Pericardium fibroblast (primary cell): ENCODE data around the genes NKX6-2, CFAP46, VENTX and ADAM8.

GRCh38 chr10:132774121-132775064 lies 11.6 kb downstream of the NKX6-2 start:
- RAMPAGE, long total RNA, result no peak

GRCh38 chr10:132782409-132783652 lies 3.1 kb downstream of the NKX6-2 start:
- RAMPAGE, long total RNA, result no peak

GRCh38 chr10:132783656-132784554 lies 2.0 kb downstream of the NKX6-2 start:
- RAMPAGE, long total RNA, result no peak

DNA sequence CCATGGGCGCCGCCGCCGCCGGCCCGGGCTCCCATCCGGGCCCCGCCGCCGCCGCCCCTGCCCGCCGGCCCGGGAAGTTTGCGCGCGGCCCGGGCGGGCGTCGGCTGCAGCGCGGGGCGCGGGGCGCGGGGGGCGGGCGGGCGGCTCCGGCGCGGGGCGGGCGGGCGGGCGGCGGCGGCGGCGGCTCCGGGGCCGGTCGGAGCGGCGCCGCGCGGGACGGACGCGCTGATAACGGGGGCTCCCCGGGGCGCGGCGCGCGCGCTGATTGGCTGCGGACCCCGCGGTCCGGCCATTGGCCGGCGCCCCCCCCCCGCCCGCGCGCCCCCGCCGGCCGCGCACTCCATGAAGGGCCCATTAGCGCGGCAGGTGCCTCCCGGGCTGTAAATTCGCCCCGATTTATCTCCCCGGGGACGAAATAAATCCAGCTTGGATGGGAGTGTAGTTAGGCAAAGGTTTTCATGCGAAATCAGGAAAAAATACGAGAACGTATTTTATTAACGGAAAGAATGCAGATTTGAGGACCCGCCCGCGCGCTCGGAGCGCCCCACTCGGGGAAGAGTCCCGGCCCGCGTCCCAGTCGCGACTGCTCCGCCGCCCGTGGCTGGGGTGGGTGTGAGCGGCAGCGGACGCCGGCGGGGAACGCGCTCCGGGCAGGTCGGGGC lies at the start of gene NKX6-2:
TSS of gene NKX6-2 (minus strand) at position 203 of the 662 bp plus-strand sequence.
- RAMPAGE, long total RNA, result no peak

DNA sequence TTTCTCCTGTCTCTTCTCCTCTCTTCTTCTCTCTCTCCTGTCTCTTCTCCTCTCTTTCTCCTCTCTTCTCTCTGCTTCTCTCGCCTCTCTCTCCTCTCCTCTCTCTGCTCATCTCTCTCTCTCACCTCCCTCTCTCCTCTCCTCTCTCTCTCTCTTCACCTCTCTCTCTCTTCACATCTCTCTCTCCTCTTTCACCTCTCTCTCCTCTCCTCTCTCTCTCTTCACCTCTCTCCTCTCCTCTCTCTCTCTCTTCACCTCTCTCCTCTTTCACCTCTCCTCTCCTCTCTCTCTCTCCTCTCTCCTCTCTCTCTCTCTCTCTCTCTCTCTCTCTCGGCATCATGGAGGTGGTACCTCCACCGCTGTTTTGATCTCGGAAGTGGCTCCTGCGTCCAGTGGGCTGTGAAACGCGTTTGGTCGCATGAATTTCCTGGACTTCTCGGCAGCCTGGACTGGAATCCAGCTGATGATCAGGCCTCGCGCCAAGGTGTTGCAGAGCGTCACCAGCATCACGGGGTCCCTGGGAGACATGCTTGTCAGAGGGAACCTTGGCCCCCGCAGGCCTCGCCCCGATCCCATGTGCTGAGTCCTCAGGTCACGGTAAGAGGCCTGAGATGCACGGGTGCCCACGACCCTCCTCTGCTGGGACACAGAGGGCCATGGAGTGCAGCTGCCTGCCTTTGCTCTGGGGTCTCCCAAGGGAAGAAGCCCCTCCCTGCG lies 29.9 kb downstream of the CFAP46 start:
- RAMPAGE, long total RNA, result no peak

DNA sequence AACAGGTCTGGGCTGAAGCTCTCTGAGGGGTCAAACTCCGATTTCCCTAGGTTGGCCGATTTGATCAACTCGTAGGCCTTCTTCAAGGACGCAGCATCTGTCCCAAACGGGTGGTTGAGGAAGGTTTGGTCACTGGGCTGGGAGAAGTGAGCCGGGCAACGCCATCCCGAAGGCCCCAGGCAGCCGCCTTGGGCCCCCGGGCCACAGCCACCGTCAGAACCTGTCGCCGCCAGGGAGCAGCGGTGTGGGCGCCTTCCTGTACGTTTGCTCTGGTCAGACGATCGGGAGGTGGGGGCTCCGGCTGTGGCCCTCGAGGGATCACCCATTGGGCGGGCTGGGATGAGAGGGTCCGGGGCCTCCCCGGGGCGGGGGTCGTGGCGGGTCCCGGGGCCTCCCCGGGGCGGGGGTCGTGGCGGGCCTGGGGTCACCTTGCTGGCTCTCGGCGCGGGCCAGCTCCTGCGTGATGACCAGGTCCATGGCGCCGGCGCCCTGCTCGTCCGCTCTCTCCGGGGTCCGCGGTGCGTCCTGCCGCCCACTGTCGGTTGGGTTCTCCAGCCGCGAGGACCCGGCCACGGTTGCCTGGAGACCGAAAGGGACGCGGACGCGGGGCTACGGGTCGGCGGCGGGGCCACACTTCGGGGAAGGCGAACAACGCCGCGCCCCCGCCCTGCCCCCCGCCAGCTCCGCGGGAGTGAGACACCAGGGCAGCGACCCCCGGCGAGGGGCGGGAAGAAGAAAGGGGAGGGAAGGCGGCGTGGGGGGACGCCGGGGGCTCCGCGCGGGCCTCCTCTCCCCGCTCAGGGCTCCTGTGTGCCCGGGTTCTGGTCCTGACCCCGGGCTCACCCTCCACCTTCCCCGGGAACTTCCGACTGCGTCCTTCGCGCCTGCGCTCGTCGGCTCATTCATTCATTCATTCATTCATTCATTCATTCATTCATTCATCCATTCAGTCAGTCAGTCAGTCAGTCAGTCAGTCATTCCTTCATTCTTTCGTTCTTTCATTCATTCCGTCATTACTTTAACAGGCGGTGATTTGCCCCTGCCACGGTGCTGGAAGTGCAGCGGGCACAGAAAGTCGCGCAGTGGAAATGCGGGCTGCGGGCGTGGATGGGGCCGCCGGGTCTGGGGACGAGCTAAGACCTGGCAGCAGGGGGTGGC lies at the start of gene CFAP46:
TSS of gene CFAP46 (minus strand) at position 563 of the 1,158 bp plus-strand sequence.
- RAMPAGE, long total RNA, result no peak

GRCh38 chr10:133162581-133162820 lies 2.5 kb downstream of the KNDC1 start:
- RAMPAGE, long total RNA, result no peak

GRCh38 chr10:133167313-133167996 lies 7.4 kb downstream of the KNDC1 start:
- RAMPAGE, long total RNA, result no peak

DNA sequence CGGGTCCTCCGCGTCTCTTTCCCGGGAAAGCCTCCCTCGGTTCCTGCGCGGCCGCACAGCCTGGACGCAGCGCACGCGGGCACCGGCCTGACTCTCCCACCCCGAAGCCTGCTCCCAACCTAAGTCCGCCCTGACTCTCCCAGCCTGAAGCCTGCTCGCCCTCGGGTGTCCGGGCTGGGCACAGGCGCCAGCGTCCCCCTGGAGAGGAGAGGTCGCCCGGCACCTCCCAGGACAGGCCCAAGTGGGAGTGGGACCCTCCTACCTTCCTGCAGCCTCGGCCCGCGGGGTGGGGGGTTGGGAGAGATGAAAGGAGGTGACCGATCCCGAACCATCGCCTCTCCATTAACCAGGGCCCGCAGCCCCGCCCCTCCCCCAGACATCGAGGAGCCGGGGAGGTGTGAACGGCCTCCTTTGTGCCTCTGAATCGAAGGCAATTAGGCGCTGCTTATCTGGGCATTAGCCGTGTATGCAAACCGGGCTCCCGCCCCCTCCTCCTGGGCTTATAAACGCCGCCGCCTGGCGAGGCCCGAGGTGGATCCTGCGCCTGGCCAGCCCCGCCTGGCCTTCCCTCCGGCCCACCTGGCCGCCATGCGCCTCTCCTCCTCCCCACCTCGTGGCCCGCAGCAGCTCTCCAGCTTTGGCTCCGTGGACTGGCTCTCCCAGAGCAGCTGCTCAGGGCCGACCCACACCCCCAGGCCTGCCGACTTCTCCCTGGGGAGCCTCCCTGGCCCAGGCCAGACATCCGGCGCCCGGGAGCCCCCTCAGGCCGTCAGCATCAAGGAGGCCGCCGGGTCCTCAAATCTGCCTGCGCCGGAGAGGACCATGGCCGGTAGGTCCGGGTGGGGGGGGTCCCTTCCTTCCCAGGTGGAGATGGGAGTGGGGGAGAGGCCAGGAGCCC lies at the start of gene VENTX:
TSS of gene VENTX (plus strand) at position 529 of the 898 bp plus-strand sequence.
- RAMPAGE, long total RNA, result no peak

DNA sequence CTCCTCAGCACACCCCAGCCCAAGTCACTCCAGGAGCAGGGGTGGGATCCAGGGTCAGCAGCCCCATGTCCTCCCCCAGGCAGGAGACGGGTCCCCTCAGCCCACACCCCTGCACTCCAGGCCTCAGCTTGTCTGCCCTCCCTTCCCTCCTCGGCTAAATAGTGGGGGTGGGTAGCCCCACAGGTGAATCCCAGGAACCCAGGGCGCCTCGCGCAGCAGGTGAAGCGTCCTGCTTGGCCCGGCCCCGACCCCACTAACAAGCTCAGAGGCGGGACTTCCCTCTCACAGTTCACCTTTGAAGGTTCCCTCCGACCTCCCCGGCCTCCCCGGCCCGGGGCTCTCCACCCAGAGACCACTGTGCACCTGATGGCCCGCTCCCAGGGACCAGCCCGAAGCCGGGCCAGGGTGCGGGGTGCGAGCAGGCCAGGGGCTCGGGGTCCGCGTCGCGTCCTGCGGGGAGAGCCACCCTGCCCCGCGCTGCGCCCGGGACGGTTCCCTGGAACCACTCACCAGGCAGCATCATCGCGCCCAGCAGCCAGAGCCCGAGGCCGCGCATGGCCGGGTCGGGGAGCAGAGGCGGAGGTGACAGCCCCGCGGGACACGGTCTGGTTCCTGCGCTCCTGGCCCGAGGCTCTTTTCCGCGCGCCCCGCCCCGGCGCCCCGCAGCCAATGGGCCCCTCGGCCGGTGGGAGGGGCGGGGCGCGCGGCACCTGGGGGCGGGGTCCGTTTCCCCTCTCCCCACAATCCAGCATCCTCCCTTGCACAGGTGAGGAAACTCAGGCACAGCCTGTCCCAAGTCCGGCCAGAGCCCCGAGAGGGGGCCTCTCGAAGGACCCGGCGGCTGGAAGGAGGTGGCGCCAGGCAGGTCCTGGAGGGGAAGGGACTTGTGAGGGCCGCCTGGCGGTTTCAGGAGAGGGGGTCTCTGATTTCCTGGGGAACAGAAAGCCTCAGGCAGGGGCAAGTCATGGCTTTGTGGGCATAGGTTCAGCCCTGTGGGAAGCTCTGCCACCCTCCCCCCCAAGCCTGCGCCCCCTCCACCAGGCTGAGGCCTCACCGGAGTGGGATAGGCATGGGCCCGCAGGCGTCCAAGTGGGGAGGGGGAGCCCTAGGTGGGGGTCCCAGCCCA lies at the start of gene ADAM8:
TSS of gene ADAM8 (minus strand) at position 607 of the 1,126 bp plus-strand sequence.
- RAMPAGE, long total RNA, result no peak

DNA sequence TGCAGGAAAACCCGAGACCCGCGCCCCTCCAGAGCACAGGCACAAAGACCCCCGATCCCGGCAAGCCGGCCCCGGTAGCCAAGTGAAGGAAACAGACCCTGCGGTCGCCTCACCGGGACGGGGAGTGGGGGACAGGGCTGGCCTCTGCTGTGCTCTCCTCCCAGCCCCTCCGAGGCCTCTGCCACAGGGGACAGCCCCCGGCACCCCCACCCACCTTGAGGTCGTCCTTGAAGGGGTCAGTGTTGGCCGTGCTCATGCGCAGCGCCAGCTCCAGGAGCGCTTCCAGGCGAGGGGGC lies 11.2 kb upstream of the ADAM8 start:
- RAMPAGE, long total RNA, result no peak

GRCh38 chr10:133311519-133312028 lies 2.9 kb downstream of the ZNF511 start:
- RAMPAGE, long total RNA, result no peak

DNA sequence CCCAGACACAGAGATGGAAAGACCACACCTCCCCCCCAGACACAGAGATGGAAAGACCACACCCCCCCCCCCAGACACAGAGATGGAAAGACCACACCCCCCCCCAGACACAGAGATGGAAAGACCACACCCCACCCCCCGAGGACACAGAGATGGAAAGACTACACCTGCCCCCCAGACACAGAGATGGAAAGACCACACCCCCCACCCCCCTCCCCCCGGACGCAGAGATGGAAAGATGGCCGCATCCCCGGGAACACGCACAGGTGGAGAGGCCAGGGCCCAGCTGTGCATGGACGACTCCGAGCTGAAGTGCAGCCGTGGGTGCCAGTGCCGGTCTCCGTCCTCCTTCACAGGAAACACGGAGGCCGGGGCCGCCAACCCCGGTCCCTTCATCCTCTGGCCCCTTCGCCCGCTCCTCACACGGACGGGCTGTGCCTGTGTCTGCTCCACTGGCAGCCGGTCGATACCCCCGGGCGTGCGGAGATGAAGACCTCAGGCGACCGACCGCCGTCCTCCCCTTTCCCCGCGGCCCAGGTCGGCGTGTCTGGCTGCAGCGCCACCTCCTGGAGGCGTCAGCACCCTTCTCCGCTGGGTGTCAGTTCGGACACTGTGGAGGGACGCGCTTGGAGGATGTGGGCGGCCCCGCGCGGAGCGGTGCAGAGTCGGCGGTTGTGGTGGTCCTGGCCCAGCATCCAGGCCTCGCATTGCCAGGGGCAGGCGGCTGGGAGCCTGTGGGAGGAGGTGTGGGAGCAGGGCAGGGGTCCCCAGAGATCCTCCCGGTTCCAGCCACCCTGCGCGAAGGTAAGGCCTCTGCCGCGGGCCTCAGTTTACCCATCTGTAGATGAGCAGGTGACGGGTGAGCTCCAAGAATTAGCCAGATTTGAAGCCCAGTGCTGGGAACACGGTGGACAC lies 9.8 kb downstream of the ZNF511 start:
- RAMPAGE, long total RNA, result no peak

GRCh38 chr10:133325212-133326575 lies 11.0 kb downstream of the CALY start:
- RAMPAGE, long total RNA, result no peak

- RAMPAGE, long total RNA, result no peak
Observed at GRCh38 chr10:133358107-133358567, 318 bp upstream of the FUOM start.

GRCh38 chr10:133419790-133420253 lies 4.6 kb downstream of the SPRN start:
- RAMPAGE, long total RNA, result no peak

DNA sequence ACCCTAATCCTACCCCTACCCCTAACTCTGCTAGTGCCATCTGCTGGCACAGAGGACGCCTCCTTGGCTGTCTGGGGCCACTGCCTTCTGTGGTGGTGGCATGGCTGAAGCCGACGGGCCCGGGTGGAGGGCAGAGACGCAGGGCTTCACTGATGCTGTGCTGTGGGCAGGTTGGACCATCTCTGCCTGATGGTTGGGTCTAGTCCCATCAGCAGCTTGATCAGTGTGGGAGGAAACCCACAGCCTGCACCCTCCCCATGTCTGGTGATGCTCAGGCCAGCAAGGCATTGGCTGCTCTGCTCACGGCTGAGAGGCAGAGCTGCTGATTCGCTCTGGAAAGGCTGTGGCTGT lies 247 bp upstream of the SCART1 start:
- RAMPAGE, long total RNA, result no peak

GRCh38 chr10:133512079-133512721 lies 15.0 kb upstream of the CYP2E1 start:
- RAMPAGE, long total RNA, result no peak